Duodenum (tissue), 1 donor: Measurements from ENCODE around the genes DMXL2 and ARPP19.

GRCh38 chr15:51114361-51114837 lies 19.7 kb upstream of the TNFAIP8L3 start:
- PRO-cap, result no peak

GRCh38 chr15:51163196-51163414 lies 68.4 kb upstream of the TNFAIP8L3 start:
- PRO-cap, result no peak

DNA sequence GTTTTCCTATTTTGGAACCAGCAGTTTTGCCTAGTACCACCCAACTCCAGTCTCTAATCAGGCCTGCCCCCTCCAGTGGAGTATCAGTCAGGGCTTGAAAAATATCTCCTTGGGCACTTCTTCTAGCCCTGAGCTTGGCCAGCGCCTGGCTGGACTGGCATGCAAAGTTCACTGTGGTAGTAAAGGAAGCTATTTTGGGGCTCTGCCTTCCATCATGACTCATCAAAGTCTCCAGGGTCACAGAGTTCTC lies 110.1 kb downstream of the CYP19A1 start:
- PRO-cap, result no peak

DNA sequence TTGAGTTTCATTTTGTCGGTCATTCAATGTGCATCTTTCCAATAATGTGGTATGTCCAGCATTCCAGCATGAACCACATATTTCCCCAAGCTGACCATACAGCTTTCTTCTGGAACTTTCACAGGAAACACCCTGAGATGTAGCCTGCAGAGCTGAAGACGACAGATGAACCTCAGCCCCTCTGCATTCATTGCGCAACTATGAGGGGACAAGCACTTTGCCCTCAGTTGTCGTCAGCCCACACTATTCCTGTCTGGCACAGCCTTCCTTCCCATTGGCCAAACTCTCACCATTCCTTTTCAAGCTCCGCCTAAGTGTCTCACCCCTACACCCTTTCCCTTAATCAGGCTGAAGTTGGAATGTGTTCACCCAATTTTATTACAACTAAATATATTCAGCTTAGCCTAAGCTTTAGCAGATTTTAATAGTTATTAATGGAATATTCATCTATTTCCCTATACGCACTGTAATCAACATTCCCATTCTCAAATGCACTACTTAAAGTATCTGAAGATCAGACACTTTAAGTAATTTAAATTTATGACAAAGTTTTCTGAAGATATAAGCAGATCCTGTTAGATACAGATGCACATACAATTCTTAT lies 19.4 kb downstream of the CYP19A1 start:
- PRO-cap, result no peak

DNA sequence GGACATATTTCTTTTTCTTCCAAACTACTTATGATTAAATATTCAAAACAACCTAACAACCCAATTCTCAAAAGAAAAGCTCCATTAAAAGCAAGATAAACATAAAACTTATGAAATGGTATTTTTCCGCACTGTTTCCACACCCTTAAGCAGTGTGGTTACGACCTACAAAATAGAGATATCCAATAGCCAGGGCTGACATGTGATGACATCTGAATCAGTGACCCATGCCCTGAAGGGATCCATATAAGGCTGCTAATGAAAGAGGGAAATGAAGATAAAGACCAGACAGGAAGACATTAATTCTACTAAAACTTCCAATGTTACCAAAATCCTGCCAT lies 45.5 kb downstream of the DMXL2 start:
- PRO-cap, result no peak

DNA sequence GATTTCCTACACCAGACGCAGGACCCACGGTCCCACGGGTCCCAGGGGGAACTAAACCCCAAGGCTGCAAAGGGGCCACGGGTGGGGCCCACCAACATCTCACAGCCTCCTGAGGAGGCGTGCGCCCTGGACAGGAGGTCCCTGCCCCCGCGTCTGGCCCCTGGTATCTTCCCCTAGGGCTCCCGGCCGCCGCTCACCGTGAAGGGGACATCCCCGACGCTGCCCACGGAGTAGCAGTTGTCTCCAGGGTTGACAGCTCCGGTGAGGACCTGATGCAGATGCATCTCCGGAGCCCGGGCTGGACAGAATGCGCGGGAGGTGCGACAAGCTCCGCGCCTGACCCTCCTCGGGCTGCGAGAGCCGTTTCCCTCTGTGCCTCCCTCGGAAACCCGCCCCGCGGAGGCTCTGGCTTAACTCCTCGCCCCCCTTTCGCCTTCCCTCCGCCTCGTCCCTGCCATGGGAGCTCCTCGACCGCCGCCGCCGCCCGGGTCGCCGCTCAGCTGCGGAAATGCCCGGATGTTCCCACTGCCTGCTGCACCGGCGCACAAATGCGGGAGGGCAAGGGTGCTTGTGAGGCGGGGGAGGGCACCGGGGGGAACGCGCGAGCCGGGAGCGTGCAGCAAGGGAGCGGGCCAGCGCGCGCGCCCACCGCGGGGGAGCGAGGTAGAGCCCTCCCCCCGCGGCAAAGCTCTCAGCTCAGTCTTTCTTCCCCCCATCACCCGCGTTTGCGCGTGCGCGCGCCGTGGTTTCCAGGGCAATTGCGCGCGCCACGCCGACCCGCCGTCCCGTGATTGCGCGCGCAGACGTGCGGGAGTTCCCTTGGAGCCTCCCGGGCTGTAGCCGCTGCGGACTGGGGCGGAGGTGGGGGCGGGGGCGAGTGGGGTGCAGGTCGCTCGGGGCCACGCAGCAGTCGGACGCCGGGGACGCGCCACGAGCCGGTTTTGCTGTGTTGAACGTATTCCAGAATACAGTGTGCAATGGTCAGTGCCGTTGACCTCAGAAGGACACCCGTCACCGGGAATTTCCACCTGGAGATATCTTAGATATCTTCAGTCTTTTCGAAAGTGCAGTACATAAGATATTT lies at the start of gene DMXL2:
DMXL2 (minus strand) TSS at position 510 of the 1,084 bp plus-strand sequence.
- PRO-cap, result bidirectional peak, plus-strand start at position 802 of the sequence, minus-strand start at position 721 of the sequence

DNA sequence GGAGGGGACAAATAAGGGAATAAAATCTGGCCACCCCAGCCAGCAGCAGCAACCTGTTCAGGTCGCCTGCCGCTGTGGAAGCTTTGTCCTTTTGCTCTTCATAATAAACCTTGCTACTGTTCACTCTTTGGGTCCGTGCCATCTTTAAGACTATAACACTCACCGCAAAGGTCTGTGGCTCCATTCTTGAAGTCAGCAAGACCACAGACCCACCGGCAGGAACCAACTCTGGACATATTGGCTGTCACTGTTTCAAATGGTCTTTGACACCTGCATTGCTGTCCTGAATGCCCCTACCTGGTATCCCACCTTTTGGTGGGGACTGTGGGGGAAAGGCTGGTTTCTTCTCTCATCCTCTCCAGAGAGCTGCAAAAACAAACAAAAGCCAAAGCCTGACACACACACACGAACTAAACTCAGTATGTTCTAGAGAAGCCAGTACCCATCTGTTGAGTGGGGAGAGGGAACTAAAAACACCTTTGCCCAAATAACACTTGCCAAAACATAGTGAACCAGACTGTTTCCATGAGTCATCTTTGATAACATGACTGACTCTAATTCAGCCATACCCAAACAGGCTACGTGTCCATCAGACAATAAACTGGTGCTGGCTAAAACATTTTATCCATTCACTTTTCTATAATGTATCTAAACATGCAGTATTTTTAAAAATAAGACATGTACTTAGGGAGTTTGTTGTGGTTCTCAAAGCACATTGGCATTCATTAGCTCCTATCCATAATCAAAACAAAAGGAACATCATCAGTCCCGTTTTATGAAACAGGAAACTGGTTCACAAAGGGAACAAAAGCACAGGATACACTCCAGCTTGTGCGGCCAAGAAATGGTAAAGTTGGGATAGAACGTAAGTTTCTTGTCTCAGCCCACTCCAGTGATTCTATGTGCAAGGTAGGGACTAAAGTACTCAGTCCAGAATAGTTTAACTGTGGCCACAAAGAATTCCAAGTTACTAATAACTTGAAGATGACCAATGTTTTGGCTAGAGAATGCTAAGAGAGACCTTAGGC lies 16.2 kb downstream of the LYSMD2 start:
- PRO-cap, result no peak

DNA sequence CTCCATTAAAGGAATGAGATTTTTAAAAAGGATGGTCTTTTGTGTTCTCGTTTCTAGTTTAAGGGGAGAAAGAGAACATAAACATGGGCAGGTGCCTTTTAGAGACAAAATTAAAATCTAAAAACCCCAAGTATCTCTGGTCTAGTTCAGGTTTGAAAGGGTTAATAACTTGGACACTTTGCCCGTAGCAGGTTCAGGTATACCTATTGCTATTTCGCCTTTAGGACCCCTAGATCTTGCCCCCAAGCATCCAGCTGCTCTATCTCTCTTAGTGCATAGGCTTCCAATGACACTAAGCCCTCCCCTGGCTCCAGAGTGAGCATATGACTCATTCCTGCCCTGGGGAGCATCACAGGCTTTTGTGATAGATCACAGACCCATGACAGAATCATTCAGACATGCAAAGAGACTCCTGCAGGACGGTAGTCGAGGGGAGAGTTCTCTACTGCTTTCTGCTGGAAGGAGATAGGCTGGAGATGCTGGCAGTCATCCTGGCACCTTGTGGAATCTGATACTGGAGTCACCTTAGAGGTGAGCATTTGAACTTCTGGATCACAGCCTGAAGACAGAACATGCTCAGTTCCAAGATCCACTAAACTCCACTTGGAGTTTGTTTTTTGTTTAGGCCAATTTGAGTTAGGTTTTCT lies 11.2 kb downstream of the LYSMD2 start:
- PRO-cap, result no peak

GRCh38 chr15:52037168-52038162 lies 18.4 kb downstream of the MAPK6 start:
- PRO-cap, result no peak

DNA sequence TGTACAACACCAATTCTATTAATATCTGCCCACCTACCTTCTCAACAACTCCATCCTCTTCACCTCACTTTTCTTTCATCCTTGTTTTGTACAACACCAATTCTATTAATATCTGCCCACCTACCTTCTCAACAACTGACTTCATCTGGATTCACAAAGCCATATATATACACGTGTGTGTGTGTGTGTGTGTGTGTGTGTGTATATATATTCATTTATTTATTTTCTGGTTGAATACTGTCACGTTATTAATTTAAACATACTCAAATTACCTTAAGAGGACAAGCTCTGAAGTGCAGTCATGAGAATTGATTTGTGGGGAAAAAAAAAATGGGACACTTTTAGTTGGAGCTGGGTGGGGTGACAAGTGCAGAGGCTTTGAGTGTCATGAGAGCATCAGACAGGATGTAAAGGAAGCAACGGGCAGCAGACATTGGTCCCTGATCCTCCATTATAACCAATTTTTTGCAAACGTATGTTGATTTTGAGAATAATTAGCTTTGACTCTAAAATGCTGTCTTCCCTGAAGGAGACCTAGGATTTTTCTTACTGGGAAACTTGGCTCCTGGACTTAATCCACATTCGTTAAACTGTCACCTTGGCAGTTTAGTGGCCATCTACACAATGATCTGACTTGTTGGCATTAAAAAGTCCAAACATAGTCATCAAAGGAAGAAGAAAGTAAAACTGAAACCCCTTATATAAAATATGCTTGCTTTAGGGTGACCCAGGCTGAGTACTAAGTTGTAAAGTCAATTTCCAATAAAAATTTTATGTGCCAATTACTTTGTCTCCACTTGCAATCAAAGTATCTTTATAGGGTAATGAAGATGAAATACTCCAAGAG lies 45.8 kb downstream of the BCL2L10 start:
- PRO-cap, result no peak

DNA sequence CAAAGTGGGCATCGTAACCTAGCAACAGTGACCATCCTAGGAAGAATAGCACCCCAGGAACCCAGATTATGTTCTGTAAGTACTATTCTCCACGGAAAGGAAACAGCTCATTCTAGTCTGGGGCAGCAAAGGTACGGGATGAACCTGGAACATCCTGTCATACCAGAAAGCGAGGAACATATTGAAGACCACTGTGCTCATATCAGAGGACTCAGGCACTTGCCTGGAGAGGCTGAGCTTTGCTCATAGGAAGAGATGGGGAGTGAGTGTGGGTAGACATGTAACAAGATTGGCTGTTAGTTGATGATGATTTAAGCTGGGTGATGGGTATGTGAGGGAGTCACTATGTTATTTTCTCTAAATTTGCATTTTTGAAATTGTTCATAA lies 31.7 kb downstream of the BCL2L10 start:
- PRO-cap, result no peak

GRCh38 chr15:52139473-52140145 lies 27.0 kb upstream of the BCL2L10 start:
- PRO-cap, result no peak

- PRO-cap, result no peak
These were observed 17.1 kb upstream of the GNB5 start for GRCh38 chr15:52208390-52208633.

GRCh38 chr15:52254815-52255446 lies 40.7 kb downstream of the MYO5C start:
- PRO-cap, result no peak

DNA sequence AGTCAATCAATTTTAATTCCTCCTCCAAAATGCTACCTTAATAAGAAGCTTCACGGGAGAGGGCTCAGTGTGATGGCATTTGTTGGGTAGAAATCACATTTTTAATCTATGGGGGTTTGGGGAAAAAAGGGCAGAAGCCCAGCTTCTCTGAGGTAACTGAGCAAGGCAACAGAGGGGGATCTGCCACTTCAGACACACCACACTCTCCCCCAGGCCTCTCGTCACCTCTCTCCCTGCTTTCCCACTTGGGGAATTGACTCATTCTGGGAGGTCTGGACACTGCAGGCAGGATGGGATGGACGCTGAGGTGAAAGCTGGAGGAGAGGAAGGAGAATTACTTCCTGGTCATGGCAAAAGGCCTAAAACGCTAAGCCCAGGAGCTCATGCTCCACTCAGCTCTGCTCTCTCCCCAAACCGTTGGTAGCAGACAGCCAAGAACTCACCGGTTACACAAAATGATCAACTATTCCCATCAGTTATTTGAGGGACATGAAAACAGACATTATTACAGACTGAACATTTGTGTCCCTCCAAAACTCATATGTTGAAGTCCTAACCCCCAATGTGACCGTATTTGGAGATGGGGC lies 33.2 kb downstream of the MYO5C start:
- PRO-cap, result no peak

- PRO-cap, result no peak
These were observed 66.8 kb upstream of the MYO5C start for GRCh38 chr15:52362296-52362813.

DNA sequence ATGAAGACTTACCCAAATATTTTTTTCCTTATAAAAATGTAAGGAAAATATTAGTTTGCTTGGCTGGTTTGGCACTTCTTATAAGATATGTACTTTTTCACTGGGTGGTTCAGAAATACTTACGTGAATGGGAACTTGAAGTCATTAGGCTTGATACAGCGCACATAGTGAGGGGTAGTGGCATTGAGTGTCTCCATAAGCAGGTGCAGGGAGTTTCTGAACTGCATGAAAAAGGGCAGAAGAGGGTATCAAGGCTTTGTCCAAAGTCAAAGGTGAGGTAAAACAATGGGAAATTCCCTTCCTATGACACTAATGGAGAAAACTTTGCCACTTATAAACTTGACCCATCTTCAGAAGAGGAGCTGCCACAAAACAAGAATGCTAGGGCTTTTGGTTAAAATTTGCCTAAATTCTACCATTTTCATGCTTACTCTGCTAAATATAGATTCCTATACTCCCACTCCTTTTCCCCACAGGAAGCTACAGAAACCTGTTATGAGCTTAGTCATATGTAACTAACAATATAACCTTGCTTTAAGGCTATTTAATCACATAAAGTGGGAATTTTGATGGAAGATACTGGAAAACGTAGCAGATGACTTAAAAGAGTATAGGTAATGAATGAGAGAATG lies 87.5 kb upstream of the MYO5C start:
- PRO-cap, result no peak

DNA sequence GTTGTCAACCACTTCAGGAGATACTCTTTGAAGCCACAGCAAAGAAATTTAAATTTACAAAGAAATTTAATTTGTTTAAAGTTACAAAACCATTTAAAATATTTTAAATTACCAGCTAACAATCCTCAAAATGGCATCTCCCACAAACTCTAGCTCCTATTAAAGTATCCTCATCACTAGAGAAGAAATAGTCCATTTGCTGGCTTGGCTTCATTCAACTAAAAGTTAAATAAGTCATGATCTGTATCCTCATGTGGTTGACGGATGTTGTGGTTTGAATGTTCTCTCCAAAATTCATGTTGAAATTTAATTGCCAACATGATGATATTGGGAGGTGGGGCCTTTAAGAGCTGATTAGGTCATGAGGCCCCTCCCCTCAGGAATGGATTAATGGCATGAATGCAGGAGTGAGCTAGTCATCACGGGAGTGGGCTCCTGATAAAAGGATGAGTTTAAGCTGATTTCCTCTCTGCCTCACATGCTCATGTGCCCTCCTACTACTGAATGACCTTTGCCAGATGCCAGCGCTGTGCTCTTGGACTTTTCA lies 111.3 kb downstream of the MYO5A start:
- PRO-cap, result no peak

- PRO-cap, result unidirectional peak, minus-strand start at chr15:52569001; unidirectional peak, minus-strand start at chr15:52569167
These were observed at the start of gene ARPP19 for GRCh38 chr15:52568395-52569587. TSS of gene ARPP19 (minus strand) at chr15:52569030.

- PRO-cap, result no peak
These were observed 184.2 kb upstream of the ONECUT1 start for GRCh38 chr15:52974408-52974658.